Islet of Langerhans (tissue), 1 donor: ENCODE measurements around the gene PFDN4.

- RRBS: no CpG with 5 or more reads among the region's 9 CpGs
Measured at GRCh38 chr20:52727648-52728032, 244.5 kb upstream of the TSHZ2 start.

DNA sequence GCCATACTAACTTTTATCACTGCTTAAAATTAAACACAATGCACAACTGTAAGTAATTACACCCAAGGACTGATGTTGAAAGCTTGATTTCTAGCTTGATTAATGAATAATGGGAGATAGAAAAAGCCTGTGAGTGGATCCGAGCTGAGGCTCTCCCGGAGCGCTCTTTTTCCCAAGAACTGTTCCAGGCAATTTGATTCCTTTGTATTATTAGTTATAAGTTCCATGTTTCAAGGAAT, 3.6 kb downstream of the TSHZ2 start:
- RRBS: no CpG with 5 or more reads among the region's 3 CpGs

DNA sequence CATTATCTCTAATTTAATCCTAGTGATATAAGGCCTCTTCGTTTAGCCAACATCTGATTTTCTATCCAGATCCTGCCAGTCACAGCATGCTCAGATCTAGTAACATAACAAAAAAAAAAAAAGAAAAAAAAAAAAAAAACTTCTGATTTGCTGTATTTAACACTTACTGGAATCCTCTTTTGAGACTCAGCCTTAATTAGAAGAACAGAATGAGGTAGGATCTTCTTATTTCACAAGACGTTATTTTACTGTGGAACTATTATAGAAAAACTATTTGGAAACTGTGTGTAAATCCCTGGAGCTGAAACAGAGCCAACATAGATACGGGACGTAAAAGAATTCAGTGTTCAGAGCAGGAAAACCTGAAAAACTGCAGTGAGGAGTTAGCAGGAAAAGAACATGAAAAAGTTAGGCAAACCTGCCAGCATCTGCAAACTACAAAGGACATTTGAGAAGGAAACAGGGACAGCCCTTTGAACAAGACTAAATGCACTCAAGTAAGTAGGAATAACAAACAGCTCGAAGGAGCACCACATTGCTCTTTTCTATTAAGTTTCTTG, 3.4 kb upstream of the ZNF217 start:
- RRBS: no CpG with 5 or more reads among the region's 5 CpGs

- RRBS: no CpG with 5 or more reads among the region's 15 CpGs
Measured at GRCh38 chr20:53828590-53829820, 235.4 kb upstream of the ZNF217 start.

DNA sequence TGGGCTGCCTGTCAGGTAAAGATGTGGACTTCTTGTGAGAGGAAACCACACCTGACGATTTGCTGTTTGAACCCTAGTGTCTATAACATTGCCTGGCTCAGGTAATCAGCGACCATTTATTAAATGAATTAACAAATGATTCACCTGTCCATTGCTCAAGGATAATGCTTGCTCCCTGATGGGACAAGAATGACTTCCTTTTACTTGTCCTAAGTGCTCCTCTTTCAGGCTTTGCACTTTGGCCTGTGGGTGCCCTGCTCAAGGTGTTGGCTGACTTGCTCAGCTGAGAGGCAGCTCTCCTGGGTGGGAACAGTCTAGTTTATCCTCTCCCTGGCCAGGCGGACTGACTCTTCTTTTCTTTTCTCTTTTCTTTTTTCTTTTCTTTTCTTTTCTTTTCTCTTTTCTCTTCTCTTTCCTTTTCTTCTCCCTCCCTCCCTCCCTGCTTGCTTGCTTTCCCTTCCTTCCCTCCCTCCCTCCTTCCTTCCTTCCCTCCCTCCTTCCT, 233.1 kb downstream of the BCAS1 start:
- RRBS: no CpG with 5 or more reads among the region's 3 CpGs

- RRBS: no CpG with 5 or more reads among the region's 8 CpGs
Measured at GRCh38 chr20:53839368-53840147, 230.8 kb downstream of the BCAS1 start.

- RRBS: no CpG with 5 or more reads among the region's 8 CpGs
Measured at GRCh38 chr20:53899396-53900117, 170.8 kb downstream of the BCAS1 start.

- RRBS: no CpG with 5 or more reads among the region's 4 CpGs
Measured at GRCh38 chr20:53900220-53901028, 170.0 kb downstream of the BCAS1 start.

DNA sequence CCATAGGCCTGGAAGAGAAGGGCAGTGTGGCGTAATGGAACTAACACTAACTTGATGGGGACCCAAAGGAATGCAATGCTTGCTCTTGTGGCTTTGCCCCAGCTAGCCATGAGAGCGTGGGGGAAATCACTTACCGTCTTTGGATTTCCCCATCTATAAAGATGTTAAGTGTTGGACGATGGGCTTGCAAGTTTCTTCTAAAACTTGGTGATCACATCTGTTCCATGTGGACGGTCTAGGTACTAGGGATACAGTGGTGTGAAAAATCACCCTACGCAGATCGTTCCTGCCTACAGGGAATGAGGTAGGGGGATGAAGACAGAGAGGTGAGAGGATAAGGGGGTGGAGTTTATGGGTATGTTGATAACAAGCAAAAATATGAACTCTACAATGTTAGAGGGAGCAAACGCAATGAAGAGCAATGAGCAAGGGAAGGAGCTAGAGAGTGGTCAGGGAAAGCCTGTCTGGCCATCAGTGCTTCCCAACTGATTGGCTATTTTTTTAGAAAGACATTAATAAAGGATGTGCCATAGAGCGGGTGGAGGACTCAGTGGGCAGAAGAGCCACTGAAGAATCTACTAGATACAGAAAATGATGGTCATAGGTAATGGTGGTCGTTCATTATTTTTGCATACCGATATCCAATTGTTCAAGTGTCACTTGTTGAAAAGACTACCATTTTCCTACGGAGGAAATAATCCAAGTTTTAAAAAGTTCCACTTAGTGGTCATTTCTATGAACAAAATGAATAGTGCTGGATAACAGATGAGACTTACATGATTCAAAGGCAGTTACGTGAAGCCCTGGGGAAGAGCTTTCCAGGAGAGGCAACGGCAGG, 165.1 kb downstream of the BCAS1 start:
- RRBS: no CpG with 5 or more reads among the region's 14 CpGs

DNA sequence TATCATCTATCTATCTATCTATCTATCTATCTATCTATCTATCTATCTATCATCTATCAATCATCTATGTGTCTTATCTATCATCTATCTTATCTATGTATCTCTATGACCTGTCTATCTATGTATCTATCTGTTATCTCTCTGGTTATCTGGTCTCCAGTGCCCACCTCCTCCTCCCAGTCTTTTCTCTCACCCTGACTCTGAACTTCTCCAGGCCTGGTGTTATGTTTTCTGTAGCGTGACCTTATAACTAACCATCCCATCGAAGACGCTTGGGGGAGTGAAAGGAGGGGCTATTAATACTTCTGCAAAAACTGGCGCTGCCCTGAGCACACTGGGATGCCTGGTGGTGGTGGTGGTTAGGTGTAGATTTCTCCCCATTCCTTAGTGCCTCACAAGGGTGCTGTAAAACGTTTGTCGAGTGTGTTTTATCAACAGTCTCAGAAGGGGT, 156.3 kb downstream of the BCAS1 start:
- RRBS: no CpG with 5 or more reads among the region's 6 CpGs

DNA sequence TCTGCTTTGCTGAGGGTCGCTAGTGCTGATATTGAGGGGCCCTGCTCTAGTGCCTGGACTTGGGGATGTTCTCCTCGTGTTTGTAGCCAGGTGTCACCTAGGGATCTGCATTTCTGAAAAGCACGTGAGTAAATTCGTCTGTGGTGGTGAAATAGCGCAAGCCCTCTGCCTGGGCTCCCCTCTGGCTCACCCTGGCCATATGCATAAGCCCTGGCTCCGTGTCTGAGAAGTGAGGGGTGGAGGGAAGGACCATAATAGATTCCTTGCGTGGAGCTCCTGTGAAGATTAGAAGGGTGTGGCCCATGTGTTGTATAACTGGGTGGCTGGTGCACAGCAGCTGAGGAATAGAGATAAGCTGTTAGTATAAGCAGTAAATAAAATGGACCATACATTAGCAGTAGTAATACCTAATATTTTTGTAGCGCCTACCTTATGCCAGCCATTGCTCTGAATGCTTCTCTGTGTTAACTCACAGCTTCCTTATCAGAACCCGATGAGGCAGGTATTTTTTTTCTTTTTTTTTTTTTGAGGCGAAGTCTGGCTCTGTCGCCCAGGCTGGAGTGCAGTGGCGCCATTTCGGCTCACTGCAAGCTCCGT, 4.7 kb downstream of the BCAS1 start:
- RRBS: no CpG with 5 or more reads among the region's 14 CpGs

DNA sequence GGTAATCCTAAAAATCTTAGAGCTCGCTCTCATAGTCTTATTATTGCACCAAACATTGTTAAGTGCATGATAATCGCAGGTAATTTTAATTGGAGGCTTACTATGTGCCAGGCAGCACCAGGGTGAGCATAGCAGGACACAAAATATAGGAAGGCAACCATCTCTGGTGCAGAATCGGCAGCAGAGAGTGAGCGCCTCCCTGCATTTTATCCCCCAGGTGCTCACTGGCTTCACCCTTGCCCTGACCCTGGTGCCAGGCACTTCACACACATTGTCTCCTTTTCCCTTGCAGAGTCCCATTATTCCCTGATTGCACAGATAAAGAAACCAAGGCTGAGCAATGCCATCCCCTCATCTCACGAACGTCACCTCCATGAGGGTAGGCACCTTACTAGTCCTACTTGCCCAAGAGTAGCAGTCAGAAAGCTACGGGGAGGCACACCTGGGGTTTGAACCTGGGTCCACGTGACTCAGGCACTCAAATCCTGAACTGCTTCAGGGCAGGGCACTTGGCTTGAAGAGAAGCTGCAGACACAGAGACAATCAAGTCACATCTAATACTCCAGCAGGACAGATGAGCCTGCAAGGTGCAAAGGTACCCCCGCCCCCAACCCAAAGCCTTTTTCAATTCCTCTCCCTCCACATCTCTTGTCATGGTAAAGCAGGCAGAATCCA, 2.0 kb downstream of the BCAS1 start:
- RRBS: no CpG with 5 or more reads among the region's 9 CpGs

- RRBS: no CpG with 5 or more reads among the region's 3 CpGs
Measured at GRCh38 chr20:54133356-54133918, 40.3 kb downstream of the CYP24A1 start.

DNA sequence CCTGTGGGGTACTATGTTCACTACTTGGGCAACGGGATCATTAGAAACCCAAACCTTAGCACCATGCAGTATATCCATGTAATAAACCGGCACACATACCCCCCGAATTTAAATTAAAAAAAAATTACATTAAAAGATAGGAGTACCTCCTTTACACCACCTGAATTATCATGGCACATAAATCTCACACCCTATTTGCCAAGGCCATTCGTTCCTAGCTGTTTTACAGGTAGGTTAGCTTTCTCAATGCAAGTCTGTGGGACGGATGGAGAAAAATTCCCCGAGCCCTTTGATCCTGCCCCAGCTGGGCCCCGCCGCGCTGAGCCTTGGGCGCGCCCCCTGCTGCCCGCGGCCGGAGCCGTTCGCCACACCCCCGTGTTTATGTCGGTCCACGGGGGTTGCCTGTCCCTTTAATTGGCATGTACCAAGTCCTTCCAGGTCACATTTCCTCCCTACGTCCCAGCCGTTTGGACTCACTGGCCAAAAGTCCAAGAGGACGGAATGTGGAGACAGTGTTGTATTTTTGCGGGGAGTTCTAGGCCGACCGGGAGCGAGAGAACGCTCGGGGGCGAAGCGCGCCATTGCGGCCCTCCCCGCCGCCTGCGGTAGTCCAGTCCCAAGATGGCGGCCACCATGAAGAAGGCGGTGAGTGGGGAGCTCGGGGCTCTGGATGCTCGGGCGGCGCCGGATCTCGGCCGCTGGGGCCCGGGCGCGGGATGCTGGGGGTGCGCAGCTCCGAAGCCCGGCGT, at the start of gene PFDN4:
PFDN4 (plus strand) TSS at position 608 of the 749 bp plus-strand sequence.
- RRBS: 4% methylated on average over 6 of the region's 51 CpGs

DNA sequence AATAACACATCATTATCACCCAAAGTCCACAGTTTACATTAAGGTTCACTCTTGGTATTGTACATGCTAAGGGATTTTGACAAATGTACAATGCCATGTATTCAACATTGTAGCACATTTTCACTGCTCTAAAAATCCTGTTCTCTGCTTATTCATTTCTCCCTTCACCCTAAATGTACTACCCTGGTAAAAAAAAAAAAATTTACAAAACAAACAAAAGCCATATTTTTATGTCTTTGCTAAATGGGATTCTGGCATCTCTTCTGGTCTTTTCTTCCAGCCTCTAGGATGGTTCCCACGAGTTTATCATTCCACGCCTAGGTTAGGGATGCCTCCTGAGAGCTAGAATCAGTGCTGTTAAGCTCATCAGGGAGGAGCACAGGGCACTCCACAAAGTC, 101.8 kb upstream of the MC3R start:
- RRBS: no CpG with 5 or more reads among the region's 2 CpGs

DNA sequence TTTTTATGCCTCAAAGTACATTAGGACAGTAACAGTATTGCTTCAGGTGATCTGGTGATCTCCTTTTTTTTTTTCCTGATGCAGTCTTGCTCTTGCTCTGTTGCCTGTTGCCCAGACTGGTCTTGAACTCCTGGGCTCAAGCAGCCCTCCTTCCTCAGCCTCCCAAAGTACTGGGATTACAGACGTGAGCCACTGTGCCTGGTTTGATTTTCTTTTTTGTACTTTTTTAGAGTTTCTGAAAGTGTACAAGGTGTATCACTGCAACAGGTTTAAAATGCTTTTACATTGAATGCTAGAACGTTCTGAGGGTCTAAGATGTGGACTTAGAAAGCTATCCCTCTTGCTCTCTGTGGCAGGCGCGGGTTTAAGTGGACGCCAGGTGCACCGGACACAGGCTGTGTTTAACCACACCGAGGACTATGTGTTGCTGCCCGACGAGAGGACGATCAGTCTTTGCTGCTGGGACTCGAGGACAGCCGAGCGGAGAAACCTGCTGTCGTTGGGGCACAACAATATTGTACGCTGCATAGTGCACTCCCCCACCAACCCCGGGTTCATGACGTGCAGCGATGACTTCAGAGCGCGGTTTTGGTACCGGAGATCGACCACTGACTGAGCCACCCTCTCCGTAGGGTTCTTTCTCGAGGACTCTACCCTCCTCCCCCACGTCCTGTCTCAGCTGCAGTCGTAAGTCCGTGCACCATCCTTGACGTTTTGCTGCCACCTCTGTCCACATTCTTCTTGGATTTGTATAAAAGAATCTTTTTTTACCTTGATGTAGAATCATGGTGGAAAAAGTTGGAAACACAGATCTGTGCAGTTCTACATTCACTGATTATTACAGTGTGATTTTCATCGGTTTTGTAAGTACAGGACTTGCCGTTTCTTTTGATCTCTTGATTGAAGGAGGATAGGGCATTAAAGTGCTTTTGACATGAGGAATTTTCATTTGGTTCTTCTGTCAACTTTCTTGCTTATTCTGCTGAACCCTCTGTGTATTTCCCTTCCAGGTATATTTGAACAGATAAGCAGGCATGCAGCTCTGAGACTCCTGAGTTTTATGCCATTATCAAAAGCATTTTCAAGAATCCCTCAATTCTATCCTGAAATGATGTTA, 8.6 kb upstream of the CASS4 start:
- RRBS: no CpG with 5 or more reads among the region's 30 CpGs

DNA sequence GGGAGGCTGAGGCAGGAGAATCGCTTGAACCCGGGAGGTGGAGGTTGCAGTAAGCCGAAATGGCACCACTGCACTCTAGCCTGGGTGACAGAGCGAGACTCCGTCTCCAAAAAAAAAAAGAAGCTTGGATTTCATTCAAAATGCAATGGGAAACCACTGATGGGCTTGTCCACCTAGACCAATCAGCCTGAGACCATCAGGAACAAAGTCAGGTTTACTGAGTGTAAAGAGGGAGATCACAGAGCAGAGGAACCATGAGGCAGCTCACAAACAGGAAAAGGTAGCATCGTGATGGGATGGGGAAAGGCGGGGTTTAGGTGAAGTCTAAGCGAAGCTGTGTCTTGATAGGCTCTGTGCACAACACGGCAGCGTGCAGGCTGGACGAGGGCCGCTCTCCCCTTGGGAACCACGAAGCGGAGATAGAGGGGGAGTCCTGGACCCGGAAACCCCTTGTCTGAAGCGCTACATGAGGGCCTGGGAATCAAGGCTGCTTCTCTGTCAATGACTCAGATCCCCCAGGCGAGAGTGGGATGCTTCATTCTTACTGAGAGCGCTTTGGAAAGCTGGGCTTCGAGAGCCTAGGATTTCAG, 25.0 kb upstream of the RTF2 start:
- RRBS: no CpG with 5 or more reads among the region's 19 CpGs

GRCh38 chr20:56461253-56461862, 7.1 kb upstream of the RTF2 start:
- RRBS: no CpG with 5 or more reads among the region's 4 CpGs

GRCh38 chr20:56465947-56466322, 2.5 kb upstream of the RTF2 start:
- RRBS: no CpG with 5 or more reads among the region's 7 CpGs

GRCh38 chr20:57162195-57162688, 104.2 kb downstream of the BMP7 start:
- RRBS: no CpG with 5 or more reads among the region's 8 CpGs